ENCODE data around the gene FGGY.

GRCh38 chr1:58782725-58783648 lies 860 bp downstream of the JUN start:
- PRO-cap = bidirectional peak, plus-strand start at chr1:58783557, minus-strand start at chr1:58783493

DNA sequence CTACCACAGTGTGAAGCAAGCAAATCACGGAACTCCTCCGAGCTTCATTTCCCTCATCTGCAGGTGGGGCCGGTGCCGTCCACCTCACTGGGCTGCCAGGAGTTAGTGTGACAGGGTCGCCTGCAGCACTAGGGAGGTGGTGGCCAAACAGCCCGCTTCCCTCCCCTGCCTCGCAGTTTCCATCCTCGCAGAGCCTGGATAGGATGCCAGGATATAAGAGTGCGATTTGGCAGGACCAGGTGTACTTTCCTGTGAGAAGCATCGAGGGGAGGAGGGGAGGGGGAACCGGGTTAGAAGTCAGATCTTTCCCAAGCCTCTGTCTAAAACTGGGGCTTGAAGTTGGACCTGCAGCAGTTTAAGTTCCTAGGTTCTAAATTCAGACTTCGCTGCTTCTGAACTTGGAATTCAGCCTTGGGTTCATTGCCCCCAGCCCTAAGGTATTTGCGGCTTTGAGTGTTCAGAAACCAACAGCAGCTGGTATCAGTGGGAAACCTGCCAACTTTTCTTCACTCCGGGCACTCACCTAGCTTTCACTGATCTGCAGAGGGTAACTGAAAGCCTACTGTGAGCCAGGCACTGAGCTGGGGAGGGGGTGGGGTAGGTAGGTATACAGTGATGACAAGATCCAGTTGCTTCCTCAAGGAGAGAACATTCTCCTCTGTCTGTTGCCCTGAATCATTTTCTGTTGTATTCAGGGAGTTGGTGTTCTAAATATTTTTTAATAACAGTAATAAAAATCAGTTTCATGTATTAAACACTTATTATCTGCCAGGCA lies 1.8 kb upstream of the JUN start:
- PRO-cap = no peak

- PRO-cap = no peak
Observed at GRCh38 chr1:58922158-58922746, 138.4 kb upstream of the JUN start.

GRCh38 chr1:58922747-58923668 lies 139.2 kb upstream of the JUN start:
- PRO-cap = no peak

DNA sequence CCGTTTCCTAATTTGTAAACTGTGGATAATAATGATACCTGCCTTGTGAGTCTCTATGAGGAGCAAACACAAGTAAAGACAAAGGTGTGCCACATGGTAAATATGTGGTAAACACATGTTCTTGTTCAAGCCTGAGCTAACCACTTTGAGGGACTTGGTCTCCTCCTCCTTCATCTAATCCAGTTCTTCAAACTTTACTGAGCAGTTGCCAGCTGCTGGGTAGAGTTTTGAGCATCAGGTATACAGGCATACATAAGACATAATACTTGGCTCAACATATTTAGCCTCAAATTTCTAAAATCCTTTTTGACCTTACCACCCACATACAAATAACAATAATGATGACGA lies 158.2 kb upstream of the JUN start:
- PRO-cap = no peak

DNA sequence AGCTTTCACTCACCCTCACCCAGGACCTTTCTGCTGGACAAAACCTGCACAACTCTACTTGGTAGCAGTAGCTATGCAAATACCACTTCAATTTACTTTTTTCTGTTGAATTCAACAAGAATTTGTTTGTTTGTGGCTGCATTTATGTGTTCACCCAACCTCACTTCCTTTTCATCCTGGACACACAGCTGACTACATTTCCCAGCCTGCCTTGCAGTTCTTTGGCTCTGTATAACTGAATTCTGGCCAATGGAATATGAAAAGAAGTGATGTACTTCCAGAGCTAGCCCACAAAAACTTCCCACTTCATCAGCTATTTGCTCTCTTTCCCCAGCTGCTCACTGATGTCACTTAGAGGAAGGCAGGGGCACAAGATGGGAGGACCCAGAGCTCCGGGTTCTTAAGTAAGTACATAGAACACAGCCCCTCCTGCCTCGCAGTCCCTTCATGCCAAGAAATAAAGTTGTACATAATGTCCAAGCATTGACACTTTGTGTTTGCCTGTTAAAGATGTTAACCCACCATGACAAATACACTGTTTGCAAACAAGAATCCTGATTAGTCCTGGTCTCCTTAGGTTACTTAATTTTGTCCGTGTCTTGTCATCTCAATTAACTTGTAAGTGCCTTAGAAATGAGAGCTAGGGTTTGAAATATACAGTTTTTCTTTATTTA lies 235.0 kb upstream of the FGGY start:
- PRO-cap = no peak

- PRO-cap = no peak
Observed at GRCh38 chr1:59078049-59078493, 218.8 kb upstream of the FGGY start.

DNA sequence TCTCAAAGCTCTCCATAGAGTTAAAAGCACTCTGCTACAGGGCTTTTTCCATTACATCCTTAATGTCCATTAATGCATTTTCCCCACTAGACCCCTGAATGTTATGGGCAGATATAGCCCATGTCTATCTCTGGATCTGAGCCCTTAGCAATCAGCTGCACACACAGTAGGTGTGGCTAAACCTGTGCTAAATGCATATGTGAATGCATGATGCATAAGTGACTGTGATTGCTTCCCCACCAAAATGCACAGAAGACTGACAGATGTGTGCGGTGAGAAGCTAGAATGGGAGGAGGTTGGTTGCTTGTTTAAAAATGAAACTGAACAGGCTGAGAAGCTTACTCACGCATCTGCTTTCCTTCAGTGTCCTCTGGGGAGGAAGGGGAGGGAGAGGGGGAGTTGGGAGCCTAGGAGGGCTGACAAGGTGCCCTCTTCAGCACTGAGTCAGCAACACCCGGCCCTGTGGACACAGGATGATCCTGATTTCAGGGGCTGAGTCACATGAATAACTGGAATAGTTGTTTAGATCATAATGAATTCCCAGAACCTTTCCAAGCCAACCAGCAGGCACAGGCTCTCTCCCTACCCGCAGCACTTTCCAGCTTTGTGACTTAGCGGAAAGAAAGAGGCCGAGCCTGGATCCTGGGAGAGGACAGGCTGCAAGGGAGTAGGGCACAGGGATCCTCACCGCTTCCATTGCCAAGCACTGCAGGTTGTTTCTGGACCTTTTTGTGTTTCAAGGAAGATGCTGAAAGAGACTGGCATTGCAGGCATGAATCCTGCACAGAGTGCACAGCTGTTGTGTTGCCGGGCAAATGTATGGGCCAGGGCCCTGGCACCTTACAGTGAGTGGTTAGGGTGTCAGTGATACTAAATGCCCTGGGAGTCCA lies 145.9 kb upstream of the FGGY start:
- PRO-cap = no peak

GRCh38 chr1:59296187-59297464 lies at the start of gene FGGY:
Gene FGGY, plus strand, starts transcription at chr1:59297094.
- PRO-cap = bidirectional peak, plus-strand start at chr1:59297063, minus-strand start at chr1:59296885; bidirectional peak, plus-strand start at chr1:59297316, minus-strand start at chr1:59297274

GRCh38 chr1:59297829-59298519 lies 1.1 kb downstream of the FGGY start:
- PRO-cap = no peak

- PRO-cap = no peak
Observed at GRCh38 chr1:59360139-59360768, 63.4 kb downstream of the FGGY start.

- PRO-cap = no peak
Observed at GRCh38 chr1:59375204-59375765, 78.4 kb downstream of the FGGY start.

- PRO-cap = no peak
Observed at GRCh38 chr1:59391080-59391668, 94.3 kb downstream of the FGGY start.

GRCh38 chr1:59516920-59517278 lies 220.0 kb downstream of the FGGY start:
- PRO-cap = no peak

DNA sequence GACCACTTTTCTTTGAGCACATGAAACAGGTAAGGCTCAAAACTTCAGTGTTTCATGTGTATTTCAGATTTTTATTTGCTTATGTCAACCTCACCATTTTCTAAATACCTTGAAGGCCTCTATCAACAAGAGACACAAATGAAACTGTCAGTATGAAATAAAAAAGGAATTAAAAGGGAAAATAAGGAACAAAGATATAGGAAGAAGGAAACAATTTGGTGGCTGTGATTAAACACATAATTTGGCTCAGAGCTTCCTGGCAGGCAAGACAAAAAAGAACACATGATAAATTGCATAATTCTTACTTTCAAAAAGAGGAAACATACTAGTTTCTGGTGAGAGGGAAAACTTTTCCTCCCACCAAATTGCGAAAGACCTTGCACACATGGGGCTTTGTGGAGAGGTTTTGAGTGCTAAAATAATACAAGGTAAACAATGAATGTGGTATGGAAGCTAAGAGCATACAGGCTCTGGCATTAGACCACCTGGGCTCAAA lies 140.3 kb upstream of the HOOK1 start:
- PRO-cap = no peak

GRCh38 chr1:60147865-60148259 lies 74.3 kb upstream of the C1orf87 start:
- PRO-cap = no peak

GRCh38 chr1:60573561-60574040 lies 500.0 kb upstream of the C1orf87 start:
- PRO-cap = no peak

DNA sequence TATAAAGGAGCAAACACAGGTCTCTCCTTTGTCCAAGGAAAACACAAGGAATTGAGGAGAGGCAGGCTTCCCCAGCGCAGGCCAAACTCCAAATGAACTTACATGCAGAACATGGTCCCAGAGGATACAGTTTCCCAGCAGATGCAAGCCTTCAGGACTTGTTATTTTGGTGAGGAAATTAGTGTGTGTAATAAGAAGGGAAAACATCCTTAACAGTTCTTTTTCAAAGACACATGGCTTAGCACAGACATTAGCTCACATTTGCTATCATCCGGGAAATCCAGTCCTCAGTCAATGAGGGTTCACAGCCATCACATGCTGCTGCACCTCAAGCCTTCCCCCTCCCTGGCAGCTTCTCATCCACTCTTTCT lies 98.0 kb upstream of the NFIA start:
- PRO-cap = no peak

DNA sequence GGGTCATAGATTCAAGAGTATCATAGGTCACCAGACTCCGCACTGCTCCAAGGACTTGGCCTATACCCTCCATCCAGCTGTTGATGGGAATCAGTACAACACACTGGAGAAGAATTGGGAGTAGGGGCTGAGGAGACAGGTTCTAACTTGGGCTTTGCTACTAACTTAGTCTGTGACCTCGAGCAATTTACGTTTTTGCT lies 84.9 kb upstream of the NFIA start:
- PRO-cap = no peak

GRCh38 chr1:61051918-61052549 lies 30.3 kb upstream of the NFIA start:
- PRO-cap = no peak